Ascending aorta (tissue), 1 donor: ENCODE results near the gene DNTT.

GRCh38 chr10:95388559-95388924 is 97.7 kb upstream of the PDLIM1 start:
- PRO-cap = bidirectional peak, plus-strand start at chr10:95388817, minus-strand start at chr10:95388644

DNA sequence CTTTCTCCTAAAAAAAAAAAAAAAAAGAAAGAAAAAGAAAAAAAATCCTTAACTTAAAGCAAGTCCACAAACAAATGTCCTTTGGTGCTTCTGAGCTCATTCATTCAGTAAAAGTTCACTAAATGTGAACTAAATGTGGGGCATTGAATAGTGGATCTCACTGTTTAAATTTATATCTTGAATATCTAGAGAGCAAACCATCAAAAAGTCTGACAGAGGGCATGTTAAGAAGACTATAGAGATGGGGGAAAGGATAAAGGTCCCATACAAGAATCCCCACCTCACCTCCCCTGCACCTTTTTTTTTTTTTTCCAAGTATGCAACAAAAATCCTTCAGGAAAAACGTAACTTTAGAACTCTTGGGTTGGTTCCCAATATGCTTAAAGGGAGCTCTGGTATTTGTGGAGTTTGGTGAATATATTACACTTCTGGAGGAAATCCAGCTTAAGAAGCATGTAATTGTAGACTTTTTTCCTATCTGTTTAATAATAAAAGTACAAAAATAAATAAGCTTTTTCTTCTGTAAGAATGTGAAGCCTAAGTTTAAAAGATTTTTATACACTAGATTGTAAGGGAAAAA is 102.5 kb downstream of the SORBS1 start:
- PRO-cap = no peak

DNA sequence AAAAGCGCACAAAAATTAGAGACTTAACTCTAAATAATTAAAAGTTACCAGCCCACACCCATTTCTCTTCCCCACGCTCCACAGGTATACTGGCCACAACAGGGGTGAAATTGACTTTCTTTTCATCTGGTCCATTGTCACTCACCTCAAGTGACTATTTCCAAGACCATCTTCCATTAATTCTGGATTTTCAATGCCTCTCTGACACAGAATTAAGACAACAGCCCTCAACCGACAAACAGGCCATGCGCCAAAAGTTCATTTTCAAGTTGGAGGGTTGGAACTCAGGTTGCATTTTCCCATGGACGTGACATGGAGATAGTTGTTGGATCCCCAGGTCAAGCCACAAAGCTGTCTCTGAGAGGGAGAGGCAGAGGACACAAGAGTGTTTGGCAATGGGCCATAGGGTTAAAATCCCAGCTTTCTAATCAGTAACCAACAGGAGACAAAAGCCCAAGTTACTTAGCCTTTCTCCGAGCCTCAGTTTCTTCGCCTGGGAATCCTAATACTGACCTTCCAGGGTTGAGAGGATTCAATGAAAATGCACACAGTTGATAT is 44.5 kb downstream of the SORBS1 start:
- PRO-cap = no peak

DNA sequence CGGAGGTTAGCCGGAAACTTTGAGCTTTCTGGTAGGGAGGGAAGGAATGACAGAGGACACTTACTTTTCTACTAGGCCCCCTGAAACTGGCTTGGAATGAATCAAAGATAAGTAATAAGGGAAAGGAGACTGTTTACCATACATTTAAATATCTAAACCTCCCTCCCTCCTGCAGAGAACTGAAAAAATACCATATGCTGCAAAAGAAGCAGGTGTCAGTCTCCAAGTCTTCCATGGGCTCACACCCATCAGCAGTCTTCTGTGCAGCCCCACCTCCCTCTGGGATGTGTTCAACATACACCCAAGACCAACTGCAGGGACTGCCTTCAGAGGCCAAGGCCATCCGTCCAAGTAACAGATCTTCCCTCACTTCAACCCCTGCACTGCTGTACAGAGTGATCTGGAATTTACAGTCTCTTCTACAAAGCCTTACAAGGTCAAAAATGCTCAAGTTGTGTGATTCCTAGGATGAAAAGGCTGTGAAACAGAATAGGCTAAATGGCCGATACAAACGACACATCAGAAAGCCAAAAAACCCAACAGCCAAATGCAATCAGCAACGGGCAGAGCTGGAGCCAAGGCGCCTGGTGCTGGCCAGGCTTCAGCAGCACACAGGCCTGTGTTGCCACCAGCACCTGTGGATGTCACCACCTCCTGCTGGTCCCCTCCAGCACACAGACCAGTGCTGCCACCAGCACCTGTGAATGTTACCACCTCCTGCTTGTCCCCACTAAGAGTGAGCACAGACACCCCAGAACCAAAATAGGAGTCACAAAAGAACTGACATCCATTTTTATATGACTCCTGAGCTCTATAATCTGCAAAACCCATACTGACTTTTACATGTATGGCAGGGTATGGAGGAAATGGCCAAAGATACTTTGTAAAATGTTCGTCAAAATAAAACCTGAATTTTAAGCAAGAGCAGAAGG is 42.2 kb downstream of the SORBS1 start:
- PRO-cap = no peak

DNA sequence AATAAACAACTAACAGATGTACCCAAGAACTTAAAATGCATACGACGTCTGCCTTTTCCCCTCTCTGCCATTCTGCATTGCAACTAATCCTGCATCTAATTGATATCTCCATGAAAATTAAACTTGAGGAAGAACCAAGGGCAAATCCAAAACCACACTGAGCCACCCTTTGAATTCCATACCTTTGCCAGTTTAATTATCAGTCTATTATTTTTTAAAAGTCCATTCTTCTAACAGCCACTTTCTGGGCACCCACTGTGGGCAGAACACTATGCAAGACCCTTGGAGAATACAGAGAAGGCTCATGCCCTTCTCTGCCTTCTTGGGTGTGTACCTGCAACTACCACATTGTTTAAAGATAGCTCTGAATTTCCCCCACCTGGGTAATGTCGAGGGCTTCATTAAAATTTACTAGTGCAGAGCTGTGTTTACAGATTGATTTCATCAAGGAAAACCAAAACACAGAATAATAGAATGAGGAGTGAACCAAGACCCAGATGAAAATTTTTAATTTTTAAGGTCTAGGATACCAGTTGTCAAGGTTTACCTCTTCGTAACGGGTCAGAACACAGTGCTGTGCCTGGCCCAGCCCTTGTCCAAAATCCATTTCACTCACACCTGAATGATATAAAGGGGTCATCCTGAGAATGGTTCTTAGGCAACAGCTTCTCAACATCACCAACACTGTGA is 33.2 kb downstream of the SORBS1 start:
- PRO-cap = no peak

DNA sequence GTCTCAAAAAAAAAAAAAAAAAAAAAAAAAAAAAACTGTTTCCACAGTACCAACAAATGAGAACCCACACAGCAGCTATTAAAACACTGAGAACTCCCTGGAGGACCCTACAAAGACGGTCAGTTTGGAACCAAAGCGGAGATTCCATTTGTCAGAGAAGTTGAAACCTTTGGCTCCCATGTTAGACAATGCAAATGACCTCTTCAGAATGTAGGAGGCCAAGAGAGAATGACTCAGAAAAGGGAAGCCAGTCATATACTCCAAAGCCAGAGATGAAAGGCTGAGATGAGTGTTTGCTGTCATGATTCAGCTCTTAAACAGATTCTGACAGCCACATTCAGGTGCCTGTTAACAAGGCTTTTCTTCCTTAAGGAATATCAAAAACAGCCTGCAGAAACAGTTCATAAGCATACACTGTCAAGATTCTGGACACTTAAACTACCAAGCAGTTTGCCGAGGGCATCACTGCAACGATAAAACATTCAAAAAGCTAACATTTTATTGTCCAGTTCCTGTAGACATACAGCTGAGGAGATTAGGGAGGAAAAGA is 32.2 kb downstream of the SORBS1 start:
- PRO-cap = no peak

DNA sequence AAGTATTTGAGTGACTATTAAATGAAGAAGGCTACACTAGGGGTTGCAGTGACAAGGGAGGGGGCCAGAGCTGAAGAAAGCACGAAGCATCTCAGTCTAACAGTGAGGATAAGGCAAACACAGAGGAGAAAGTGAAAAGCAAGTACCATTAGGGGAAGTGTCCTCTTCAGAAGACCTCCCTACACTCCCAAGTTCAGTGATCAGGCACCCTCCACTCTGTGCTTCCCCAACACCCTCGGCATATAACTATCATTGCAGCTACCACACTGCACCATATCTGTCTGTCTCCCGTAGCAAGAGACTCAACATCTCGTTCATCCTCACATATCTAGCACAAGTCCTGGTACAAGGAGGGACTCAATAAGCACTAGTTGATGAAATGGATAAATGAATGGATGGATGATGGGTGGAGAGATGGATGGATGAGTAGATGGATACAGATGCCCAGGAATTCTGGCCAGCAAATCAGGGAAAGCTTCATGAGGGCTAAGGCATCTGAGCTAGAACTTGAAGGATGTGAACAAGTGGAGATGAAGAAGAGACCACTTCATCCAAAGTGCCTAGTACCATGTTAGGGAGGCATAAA is 26.4 kb downstream of the SORBS1 start:
- PRO-cap = no peak

GRCh38 chr10:95606521-95607150 is 45.5 kb upstream of the SORBS1 start:
- PRO-cap = no peak

DNA sequence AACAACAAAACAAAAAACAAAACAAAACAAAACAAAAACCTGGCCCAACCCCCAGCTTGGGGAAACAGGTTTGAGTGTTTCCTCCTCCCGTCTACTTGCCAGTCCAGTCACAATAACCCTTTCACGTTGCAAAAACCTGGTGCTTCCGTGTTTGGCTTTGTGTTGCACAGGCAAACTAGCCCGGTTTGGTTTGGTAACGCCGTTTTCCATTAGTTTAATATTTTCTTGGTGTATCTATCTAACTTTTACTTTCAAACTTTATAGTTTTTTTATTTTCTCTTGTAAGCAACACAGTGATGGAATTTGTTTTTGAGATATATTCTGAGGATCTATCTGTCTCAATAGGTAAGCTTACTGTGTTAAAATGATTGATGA is 11.0 kb upstream of the ZNF518A start:
- PRO-cap = no peak

DNA sequence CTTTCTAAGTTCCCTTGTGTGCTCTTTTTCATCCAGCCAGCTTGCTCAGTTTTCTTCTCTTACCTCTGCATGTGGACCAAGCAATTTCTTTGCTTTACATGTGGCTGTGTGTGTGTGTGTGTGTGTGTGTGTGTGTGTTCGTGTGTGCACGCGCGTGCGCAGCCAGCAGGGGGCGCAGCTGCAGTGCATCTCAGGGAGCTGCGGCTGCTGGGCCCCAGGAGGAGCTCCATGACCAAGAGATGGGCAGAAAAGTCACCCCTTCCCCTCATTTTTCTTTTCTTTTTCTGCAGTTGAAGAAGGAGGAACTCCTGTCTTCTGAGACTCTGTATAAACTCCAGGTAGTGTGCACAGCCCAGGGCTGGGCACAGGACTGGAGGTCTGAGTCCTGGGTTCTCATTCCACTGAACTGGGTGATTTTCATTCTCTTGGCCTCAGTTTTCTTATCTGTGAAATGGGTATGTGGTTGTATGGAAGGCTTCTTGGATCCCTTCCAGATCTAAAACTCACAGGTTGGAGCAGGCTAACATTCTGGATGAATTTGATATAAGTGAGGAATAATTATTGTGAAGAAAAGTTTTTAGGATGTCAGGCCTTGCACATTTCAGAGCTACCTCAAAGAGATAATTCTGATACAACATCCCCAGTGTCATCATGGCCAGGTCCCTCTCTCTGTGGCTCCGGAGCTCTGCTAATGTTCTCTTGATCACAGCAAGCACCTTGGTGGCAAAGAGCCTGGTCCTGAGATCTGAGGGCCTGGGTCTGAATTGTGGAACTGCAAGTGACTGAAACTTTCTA is 41.6 kb downstream of the BLNK start:
- PRO-cap = no peak

- PRO-cap = no peak
Observed at GRCh38 chr10:96266126-96266889, 5.1 kb downstream of the BLNK start.

- PRO-cap = no peak
Observed at GRCh38 chr10:96304123-96304666, at the start of gene DNTT. Gene DNTT (plus strand): TSS chr10:96304434.

DNA sequence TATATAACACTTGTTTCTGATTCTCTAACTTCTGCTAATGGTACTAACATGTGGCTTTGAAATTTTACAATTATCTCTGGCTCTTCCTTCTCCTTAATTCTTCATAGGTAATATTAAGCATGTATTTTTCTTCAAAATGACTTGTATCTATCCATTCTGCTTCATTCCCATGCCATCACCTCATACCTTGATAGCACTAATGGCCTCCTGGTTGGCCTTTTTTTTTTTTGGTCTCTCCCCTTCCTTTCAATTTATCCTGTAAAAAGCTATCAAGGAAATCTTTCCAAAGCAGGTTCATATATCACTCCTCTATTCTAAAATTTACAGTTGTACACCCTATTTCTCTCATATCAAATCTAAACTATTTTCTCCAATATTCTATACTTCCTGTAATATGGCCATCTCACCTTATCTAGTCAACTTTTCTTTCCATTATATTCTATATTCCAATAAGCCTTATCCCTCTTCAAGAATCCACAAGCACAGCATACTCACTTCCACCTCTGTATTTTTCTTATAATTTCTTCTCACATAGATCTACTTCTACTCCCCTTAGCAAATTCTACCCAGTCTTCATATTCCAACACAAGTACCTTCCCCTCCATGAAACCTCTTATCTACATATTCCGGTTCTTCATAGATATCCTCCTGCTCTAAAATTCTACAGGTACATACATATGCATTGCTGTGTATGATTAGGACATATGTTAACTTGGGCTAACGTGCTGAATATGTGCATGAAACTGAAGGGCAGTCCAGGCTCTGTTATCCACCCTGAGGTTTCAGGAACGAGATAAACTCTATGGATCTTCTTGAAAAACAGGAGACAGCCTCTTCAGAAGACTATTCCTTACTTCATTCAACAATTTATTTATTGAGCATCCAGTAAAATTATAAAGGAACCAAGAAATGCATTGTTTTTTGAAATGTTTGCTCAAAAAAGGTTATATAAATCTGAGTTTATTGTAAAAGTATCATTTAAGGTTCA is 31.7 kb downstream of the TM9SF3 start:
- PRO-cap = no peak

DNA sequence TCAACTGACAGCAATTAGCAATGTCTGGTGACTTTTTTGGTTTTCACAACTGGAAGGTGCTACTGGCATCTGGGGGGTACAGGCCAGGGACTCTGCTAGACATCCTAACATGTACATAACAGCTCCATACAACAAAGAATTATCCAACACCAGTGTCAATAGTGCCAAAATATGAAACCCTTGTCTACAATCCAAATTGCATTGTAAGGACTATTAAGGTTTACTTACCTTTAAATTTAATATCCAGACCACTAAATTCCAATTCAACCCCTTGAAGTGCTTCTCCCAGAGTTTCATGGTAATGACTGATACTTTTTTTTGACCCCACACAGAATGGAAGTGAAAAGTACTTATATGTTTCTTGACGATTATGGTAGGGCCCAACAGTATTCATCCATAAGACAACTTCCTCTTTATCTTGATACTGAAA is 10.4 kb downstream of the TM9SF3 start:
- PRO-cap = no peak

- PRO-cap = no peak
Observed at GRCh38 chr10:96587248-96588030, 627 bp upstream of the TM9SF3 start.

DNA sequence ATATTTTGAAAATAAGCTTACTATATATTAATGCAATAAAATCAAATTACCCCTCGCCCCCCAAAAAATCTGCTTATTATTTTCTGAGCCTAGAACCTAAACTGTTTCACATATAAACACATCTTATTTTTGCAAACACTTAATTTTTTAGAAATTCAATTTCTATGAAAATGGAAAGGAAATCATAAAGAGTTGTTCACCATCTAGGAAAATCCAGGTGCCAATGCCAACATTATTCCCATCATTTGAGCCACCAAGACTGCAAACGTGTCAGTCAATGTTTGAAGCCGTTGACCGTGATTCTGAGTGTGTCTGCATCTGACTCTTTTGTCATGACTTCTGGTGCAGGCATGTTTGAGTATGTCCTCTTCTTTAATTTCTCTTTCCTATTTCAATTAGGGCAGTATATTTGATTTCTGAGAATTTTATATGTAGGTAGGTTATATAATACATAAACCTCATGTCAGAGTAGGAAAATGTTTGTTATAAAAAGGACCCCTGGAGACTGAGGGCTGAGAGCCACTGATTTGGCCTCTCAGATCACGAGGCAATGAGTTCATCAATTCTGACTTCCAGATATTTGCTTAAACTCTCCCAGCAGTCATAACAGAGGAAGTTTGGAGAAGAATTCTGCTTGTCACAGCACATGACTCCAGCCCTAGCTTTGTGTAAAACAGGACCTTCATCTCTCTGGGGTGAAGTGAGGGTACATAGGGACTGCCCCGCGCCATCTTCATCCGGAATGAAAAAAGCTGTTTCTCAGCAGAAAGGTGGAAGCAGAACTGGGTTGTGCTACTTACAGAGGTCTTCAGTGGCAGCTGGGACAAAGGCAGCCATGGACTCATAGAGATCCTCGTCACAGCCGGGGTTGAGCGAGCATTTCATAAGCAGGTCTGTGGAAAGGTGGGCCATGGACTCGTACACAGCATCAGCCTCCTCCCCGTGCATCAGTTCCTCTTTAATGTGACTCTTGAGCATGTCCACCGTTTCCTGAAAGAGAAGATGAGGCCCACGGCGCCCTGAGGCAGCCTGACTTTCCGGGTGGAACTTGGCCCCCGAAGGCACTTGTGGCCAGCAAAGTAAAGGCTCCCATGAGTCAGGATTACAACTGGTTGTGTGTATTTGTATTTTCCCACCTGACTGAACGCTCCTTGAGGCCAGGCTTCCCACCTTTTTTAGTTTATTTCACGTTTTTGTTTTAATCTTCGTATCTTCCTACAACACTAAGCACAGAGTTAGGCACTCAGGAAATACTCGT is 58.3 kb upstream of the TM9SF3 start:
- PRO-cap = no peak

GRCh38 chr10:96872070-96872887 is 40.2 kb downstream of the LCOR start:
- PRO-cap = no peak

DNA sequence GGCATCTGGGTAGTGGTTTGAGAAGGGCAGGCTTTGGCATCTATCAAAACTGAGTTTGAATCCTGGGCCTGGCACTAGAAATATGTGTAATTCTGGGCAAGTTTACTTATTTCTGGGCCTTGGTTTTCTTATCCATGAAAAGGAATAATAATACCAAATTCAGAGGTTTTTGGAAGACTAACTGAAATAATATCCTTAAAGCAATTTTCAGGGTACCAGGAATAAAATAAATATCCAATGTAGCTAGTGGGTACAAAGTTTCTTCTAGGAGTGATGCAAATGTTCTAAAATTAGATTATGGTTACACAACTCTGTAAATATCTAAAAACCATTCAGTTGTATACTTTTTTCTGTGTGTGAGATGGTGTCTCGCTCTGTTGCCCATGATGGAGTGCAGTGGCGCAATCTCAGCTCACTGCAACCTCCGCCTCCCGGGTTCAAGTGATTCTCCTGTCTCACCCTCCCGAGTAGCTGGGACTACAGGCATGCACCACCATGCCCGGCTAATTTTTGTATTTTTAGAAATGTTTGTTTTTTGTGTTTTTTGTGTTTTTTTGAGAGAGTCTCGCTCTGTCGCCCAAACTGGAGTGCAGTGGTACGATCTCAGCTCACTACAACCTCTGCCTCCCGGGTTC is 10.7 kb upstream of the FRAT1 start:
- PRO-cap = no peak

- PRO-cap = bidirectional peak, plus-strand start at chr10:97499662, minus-strand start at chr10:97499500; bidirectional peak, plus-strand start at chr10:97499974, minus-strand start at chr10:97499946
Observed at GRCh38 chr10:97499273-97500157, 791 bp downstream of the UBTD1 start.

DNA sequence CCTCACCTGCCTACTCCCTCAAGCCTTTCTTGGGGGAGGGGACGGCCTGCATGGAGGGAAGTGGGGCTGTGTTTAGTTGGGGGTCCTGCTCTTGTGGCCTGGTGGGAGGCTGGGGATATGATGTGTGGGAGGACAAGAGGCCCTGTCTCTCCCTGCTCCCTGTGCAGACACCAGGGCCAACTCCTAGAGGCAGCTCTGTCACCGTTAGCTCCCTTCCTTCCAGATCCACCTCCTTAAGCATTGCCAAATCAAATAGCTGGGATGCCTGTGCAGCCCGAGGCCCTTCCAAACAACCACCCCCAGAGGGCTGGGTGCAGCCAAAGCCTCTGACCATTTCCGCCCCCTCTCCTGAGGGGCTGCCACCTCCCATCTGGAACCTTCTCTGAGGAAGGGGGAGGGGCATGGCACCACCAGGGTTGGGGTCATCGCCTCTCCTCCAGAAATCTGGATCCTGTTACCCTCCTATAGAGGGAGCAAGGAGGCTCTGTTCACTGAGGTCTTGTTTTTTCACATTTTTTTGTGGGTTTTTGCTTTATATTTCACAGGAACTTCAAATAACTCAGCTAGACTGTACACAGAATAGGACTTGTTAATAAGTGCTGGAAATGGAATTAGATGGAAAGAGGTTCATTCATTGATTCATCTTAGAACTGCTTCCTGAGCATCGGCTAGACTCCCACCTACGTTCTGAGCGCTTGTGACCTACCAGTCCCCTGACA is 32.8 kb upstream of the ANKRD2 start:
- PRO-cap = no peak